ENCODE measurements around a stretch of chr15.

DNA sequence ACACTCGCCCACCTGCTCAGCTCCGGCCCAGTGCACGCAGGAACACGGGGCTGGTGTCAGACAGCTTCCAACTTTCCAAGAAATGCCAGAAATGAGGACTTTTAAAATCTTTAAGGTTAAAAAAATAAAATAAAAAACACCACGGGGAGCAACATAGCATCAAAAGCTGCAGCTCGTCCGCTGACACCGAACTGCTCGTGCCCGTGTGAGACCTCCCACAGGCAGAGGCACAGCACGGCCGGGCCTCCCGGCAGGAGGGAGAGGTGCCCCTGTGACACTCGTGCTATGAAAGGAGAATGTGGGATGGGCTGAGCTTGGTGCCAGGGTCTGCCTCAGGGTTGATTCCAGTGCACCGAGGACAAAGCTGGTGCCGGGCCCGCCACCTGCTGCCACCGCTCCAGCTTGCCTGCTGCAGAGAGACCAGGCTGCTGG lies 73.7 kb upstream of the SNRPA1 start:
- PRO-cap = no peak

DNA sequence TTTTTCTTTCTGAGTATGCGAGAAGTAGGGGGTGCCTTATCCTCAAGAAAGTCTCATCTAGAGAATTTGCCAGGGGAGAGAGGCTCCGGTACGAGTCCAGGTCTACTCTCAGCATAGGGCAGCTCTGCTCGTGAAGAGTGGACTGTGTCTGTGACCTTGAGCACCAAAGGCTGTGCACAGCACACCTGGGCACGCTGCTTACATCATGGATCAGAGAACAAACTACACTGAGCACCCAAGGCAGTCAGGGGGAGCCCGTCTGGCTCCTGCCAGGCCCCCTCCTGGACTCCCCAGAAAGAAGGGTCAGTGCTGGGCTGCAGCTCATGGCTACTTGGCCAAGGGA lies 35.8 kb downstream of the PCSK6 start:
- PRO-cap = no peak

- PRO-cap = unidirectional peak, minus-strand start at chr15:101954439
Measured at GRCh38 chr15:101954153-101954616, 142.2 kb downstream of the OR4F15 start.

GRCh38 chr15:101980110-101980532 lies 168.1 kb downstream of the OR4F15 start:
- PRO-cap = no peak